Body of pancreas (tissue), 2 donors: ENCODE measurements around the gene GTDC1.

- PRO-cap = bidirectional peak, plus-strand start at chr2:144332186, minus-strand start at chr2:144332324; bidirectional peak, plus-strand start at chr2:144332683, minus-strand start at chr2:144332432
- RAMPAGE, long total RNA, 2 experiments = start-site peak on the minus strand in 1 of 2 experiments, at chr2:144332455-144332541 at its widest, 59 reads per replicate
These were observed at the start of gene GTDC1 for GRCh38 chr2:144331653-144332847. TSS of gene GTDC1 (minus strand) at chr2:144332512.

GRCh38 chr2:144404635-144405155 is 72.4 kb upstream of the GTDC1 start:
- PRO-cap = no peak
- RAMPAGE, long total RNA, 2 experiments = no peak in any of the 2 experiments

DNA sequence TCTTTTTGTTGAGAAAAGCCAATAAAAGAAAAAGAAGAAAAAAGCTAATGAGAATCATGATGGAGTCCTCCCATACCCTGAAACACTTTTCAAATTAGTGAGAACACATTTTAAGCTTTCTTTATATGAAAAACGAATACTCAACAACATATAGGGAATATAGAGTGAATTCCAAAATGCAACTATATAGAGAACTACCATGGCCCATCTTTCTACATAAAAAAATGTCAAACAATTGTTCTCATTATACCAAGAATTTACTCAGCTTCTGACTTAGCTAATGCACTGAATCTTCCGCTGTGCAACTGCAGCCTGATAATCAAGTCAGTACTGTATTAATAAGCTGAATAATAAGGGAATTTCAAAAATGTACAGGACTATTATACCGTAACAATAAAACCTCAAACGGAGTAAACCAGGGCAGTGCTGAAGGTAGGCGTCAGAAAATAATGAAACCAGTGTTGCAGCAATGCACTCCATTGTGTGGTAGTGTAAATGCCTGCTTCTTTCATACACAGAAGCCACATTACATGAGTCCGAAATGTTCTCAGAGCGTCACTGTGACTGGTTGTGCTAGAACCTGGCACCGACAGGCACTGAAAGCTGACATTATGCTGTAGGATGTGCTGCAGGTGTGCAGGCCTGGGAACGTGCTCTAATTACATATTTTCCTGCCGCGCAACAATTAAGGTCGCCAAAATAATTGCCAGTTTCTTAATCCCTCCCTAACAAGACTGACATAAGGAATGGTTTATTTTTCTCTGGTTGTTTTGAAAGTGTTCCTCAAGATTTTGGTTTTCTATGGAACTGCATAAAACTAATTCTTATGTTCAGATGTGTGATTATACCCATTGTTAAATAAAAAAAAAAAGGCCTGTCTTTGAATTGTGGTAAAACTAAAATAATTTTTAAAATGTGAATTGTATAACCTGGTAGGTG is 53.3 kb downstream of the ZEB2 start:
- PRO-cap = no peak
- RAMPAGE, long total RNA, 2 experiments = no peak in any of the 2 experiments

DNA sequence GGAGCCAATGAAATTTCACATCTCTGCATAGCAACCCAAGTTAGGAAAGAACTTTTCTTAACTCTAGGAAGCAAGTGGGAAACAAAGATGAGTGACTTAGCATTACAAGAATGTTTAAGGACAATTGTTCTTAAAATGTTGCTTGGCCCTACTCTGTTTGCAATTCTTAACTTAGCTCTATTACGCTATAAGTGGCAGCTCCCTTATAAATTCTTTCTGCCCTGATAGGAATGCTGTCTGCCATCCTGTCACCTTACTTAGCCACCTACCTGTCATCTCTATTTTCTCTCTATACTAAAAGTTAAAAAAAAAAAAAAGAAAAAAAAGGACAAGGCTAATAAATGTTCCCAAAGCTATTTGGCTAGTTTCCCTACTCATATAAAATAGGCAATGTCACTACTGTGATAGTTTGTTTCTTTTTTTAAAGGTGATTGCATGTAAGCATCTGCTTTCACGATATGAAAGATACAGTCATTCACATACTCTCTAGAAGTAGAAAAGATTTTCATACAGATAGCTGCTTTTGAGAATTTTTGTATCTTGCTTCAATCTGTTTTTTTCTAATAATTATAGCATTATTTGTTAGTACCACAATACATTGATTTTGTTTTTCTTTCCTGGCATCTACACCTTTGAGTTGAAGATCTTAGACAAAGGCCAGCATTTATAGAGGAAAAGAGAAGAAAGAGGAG is 39.3 kb downstream of the ZEB2 start:
- PRO-cap = no peak
- RAMPAGE, long total RNA, 2 experiments = no peak in any of the 2 experiments

DNA sequence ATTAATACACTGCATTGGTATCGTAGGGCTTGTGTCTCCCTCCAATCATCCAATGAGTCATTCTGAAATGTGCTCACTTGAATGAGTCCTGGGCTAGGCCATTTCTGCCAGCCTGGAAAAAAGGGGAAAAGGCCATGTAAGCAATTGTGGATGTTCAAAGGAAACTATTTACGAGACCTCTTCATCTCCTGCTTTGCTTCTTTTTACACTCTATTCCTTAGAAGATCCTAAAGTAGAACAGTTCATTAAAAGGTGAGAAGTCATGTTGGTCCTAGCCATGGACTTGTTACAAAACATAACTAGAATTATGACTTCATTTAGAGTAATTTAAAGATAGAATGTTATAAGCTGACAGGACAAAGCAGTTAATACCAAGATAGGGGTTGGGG is 18.7 kb downstream of the ZEB2 start:
- PRO-cap = no peak
- RAMPAGE, long total RNA, 2 experiments = no peak in any of the 2 experiments

- PRO-cap = no peak
- RAMPAGE, long total RNA, 2 experiments = no peak in any of the 2 experiments
These were observed 487.4 kb upstream of the ZEB2 start for GRCh38 chr2:145007186-145007774.

DNA sequence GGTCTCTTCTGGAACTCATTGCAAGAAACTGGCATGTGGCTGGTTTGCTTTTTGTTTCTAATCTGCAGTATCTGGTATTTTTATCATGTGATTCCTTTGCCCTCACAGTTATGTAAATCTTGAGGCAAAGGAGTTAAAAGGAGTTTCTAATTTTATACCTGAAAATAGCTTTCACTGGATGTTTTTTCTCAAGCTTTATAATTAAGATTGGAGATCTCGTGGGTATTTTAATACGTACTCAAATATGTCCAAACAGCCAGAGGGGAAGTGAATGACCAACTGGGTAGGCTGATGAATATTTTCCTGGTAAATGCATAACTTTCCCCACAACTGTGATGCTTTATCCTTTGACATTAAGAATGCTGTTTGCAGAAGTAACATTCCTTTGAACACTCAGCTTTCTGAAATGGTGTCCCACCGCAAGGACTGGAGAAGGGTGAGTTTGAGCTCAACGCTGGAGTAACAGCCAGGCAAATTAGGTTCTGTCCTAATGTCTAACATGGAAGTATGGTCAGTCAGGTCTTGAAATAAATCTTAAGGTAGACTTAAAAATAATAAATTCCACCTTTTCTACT is 503.0 kb upstream of the ZEB2 start:
- PRO-cap = no peak
- RAMPAGE, long total RNA, 2 experiments = no peak in any of the 2 experiments

DNA sequence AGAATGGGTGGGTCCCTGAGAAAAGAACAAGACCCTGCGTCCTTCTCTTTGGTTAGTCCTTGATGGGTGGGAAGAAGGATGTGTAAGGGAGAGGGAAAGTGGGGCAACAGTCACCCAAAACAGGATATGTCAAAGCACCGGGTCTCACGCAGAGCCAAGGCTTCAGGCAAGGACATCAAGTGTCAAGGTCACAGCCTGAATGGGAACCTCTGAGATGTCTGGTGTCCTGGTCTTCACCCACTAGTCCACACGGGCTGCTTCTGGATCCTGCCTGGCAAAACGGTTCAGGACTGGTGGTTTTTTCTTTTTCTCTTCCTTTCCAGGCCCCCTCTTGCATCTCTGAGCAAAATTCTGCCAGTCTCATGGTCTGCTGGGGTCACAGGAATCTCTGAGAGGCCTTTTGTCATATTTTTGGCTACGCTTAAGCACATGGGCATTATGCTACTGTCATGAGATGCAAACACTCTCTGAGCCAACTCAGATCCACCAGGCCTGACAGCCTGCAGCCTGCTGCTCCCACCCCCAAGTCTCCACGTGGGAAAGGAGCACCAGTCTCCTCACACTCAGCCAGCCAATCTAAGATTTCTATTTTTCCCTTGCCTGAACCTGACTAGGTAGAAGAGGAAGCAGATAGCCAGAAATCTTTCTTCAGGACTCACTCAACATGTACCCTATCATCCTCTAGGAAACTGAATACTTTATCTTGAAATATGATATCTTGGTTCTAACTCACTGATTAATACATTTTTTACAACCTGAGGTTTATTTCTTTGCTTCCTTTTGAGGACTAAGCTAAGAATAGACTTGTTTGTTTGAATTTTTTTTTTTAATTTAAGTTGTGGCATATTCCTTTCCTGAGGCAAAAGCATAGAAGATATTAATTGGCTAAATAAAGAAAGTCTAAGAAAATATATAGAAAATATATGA is 518.3 kb upstream of the ZEB2 start:
- PRO-cap = no peak
- RAMPAGE, long total RNA, 2 experiments = no peak in any of the 2 experiments

- PRO-cap = no peak
- RAMPAGE, long total RNA, 2 experiments = no peak in any of the 2 experiments
These were observed 82.1 kb downstream of the ACVR2A start for GRCh38 chr2:147926646-147927639.

GRCh38 chr2:148020211-148020553 is 355 bp downstream of the ORC4 start:
- PRO-cap = no peak
- RAMPAGE, long total RNA, 2 experiments = no peak in any of the 2 experiments

DNA sequence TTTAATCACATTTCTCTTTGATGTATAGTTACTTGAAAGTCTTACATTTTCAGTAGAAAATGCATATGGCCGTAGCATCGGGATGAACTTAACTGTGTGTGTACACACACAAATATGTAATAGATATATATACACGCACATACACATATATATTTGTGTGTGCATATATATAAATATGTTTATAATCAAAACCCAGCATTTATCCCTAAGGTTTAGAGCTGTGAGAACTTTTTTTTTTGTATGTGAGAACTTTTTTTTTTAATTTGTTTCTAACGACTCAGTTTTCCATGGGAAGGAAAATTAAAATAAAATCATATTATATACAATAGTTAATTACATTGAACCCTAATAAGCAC is 1.8 kb downstream of the EPC2 start:
- PRO-cap = no peak
- RAMPAGE, long total RNA, 2 experiments = no peak in any of the 2 experiments

DNA sequence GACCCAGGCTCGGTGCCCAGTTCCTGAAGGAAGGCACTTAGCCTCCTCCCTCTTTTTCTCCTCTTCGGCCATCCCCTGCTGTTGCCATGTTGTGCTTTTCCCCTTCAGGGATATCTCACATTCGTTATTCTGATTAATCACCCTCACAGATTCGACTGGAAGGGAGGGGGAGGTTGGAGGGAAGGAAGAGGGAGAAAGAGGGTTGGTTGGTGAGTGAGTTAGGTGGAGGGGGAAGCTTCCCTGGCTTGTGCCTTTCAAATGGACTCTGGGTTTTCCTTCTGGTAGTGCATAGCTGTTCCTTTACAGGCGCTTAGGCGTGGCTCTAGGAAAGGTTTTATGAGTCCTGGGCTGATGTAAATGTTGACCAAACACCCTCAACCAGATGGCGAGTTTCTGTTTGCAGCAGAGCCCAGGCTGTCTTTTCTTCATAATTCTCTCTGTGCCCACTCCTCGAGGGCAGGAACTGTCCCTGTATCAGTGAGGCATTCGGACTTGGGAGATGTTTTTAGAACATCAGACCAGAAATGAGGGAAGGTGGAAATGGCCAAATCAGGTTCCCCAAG is 38.9 kb upstream of the LYPD6B start:
- PRO-cap = no peak
- RAMPAGE, long total RNA, 2 experiments = no peak in any of the 2 experiments

DNA sequence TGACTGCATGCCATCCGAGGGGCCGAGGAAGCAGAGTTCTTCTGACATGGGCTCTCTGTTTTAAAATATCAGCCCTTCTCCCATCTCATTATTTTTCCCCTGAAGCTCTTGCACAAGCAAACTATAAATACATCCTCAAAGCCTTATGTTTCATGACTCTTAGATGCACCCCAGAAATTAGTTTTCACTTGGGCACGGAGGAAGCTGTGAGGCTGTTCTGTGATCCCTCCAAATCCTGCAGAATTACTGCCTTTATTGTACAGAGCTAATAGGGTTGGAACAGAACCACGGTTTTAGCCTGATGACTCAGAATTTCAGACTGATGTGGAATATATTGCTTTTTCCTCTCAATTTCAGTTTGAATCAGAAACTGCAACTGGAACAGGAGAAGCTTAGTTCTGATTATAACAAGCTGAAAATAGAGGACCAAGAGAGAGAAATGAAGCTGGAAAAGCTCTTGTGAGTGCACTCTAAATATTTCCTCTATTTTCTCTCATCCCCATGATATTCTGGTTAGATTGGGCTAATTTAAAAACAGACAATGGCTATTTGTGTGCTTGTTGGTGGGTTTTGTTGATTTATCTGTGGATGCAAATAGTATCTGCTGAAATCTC is 38.3 kb upstream of the LYPD6B start:
- PRO-cap = no peak
- RAMPAGE, long total RNA, 2 experiments = no peak in any of the 2 experiments

GRCh38 chr2:149002880-149003329 is 35.6 kb upstream of the LYPD6B start:
- PRO-cap = no peak
- RAMPAGE, long total RNA, 2 experiments = no peak in any of the 2 experiments

GRCh38 chr2:149868582-149869018 is 281.0 kb upstream of the MMADHC start:
- PRO-cap = no peak
- RAMPAGE, long total RNA, 2 experiments = no peak in any of the 2 experiments

DNA sequence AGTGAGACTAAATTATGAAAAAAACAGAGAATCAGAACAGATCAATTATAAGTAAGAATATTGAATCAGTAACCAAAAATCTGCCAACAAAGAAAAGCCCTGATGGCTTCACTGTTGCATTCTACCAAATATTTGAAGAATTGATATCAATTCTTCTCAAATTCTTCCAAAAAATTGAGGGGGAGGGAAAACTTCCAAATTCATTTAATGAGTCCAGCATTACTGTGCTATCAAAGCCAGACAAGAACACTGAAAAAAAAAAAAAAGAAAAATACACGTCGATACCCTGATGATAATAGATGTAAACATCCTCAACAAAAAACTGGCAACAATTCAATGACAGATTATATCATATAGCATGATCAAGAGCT is 332.6 kb upstream of the MMADHC start:
- PRO-cap = no peak
- RAMPAGE, long total RNA, 2 experiments = no peak in any of the 2 experiments

GRCh38 chr2:150125046-150125615 is 362.3 kb downstream of the RND3 start:
- PRO-cap = no peak
- RAMPAGE, long total RNA, 2 experiments = no peak in any of the 2 experiments

- PRO-cap = no peak
- RAMPAGE, long total RNA, 2 experiments = no peak in any of the 2 experiments
These were observed 83.3 kb downstream of the RND3 start for GRCh38 chr2:150404122-150404666.

GRCh38 chr2:150495905-150496617 is 8.6 kb upstream of the RND3 start:
- PRO-cap = no peak
- RAMPAGE, long total RNA, 2 experiments = no peak in any of the 2 experiments

- PRO-cap = no peak
- RAMPAGE, long total RNA, 2 experiments = no peak in any of the 2 experiments
These were observed 156.6 kb upstream of the RND3 start for GRCh38 chr2:150644067-150644484.